Amniotic epithelial cell (primary cell): Measurements from ENCODE around the genes PRDM5, IL2 and NUDT6.

DNA sequence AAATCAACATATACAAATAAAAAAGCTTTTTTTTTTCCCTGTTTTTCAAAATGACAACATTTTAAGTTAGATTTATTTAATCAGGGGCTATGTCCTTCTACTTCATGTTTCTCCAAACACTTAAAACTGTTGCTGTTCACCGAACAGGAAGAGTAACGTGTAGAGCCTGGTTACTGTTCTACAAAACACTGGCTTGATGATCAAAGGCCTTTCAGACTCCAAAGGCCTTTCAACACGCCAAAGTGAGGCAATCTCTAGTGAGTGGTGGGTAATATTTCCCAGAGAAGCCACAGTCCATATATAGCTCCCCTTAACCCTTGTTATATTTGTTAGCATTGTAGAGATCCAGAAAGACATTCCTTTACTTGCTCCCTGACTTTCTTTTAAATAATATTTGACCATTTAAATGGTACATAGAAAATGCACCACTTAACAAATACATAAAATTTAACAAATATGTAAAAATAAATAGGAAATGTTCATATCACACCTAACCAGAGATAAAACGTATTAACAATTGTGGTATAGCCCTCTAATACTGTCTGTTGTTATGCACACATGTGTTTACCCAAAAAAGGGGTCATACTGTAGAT lies 49.4 kb upstream of the FABP2 start:
- RRBS, result no CpG with 5 or more reads among the region's 4 CpGs

GRCh38 chr4:119984866-119985182 lies 81.8 kb downstream of the MAD2L1 start:
- RRBS, result no CpG with 5 or more reads among the region's 2 CpGs

DNA sequence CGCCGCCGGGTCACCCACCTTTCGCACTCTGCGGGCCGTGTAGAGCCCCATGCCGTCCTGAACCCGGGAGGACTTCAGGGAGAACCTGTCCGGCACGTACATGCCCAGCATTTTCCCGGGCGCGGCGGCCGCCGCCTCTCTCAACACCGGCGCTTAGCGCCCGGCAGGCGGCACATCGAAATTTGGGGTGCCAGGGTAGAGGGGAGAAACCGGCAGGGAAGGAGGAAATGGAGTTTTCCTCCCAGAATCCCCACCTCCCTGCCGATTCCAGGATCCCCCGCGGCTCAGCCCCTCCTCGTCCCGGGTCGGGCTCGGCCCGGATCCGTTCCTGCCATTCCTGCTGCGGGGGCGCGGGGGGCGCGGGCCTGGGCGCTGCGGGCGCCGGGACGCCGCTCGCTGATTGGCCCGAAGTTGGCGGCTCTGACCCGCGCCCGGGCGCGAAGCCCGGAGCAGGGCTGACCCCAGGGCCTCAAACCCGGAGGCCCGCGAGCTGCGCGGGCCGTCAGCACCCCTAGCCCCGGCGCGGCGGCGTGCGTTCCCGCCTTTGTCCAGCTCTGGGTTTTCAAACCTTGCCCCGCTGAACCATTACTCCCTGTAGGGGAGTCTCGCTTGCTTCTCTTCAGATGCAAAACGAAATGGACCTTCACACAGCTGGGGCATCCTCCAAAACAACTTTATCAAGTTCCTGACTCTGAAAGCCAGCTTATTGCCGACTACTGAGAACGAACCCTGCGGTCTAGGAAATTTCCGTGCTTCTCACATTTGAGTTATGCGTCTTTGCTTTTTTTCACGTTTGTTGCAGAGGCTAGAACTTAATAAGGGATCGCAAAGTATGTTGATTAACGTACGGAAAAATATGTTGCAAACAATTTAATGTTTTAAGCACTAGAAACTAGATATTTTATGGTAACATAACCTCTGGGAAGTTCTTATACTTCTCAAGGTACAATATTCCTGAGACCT lies at the start of gene PRDM5:
Gene PRDM5, minus strand, starts transcription at position 229 of the 963 bp plus-strand sequence.
- RRBS, result 2% methylated on average over 39 of the region's 77 CpGs

DNA sequence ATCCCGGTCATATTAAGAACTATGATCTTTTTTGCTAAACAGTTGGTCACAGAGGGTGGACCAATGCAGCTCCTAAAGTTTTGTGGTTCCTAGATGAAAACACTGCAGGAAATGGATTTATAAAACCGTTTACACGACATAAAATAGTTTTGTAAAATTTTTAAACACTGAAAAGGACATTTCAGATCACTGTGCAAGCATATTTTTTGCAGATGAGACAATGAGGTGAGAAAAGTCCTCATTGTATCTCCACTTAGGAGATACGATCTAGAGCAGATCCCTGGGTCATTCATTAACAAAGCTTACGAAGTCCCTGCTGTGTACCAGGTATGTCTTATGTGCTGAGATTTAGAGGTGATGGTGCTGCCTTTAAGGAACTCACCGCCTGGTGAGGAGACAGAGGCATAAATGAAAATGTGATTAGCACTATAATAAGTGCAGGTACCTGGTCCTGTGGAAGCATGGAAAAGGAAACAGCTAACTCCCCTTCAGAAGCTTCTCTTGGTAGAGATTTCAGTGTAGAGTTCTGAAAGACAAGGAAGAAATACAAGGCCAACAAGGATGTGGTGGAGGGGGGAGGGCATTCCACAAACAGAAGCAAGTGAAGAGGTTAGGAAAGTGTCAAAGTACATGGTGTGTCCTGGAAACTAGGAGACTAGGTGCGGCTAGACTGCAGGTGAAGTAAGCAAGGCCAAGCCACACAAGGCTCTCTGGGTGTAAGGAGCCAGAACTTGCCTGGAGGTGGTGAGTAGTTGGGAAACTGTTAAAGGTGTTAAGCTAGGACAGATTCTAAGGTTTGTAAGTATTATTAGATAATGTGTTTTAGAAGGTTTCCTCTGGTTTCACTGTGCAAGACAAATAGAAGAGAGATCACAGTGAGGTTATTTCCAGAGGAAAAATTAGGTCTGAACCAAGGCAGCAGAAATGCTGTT lies 1.5 kb upstream of the NDNF start:
- RRBS, result no CpG with 5 or more reads among the region's 7 CpGs

GRCh38 chr4:121077392-121078093 lies 5.2 kb upstream of the NDNF start:
- RRBS, result no CpG with 5 or more reads among the region's 9 CpGs

DNA sequence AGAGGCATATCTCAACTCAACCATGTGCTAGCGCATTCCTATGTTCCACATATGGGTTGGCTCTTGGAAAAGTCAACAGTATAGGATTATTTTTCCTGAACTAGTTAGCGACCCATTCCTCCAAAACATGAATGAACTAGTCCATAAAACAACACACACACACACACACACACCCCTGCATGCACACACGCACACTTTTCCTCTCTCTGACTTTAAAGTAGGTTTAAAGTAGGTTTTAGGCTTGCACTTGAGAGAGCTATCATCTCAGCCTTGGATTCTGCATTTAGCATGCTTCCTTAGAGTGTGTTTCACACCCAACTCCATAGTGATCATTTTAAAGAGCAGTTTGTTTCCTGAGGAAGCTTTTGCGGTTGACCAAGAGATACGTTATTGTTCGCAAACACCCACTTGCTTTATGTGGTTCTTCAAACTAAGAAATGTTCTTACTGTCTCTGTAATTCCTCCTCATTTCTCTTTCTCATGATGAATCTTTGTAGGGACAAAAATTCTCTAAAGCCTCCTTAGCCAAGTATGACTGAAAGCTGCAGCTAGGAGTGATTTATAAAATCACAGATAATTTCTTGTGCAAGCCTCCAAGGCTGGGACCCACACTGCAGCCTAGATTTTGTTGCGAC lies 10.2 kb downstream of the TNIP3 start:
- RRBS, result no CpG with 5 or more reads among the region's 7 CpGs

GRCh38 chr4:121182324-121182790 lies 18.2 kb upstream of the TNIP3 start:
- RRBS, result no CpG with 5 or more reads among the region's 4 CpGs

DNA sequence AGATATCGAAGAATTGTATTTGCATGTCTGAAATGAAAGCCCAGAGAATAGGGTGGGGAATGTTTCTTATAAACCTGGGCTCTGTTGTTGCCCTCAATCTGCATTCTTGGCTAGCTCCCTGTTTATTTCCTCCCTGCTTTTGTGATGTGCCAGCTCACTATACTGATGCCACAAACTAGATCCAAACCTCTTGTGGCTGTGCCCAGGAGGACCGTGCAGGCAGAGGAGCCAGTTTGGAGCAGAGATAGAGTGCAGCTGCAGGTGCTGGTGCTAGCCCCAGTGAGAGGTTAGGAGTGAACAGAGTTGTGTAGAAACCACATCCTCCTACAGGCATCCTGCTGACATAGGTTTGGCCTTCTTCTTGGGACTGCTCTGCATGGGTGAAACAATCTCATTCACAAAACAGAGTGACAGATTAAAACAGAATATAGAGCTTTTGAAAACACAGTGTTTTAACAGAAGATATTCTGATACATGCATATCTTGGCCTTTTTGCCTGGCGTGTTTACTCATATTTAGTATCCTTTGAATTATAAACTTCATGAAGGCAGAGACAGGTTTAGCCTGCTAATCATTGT lies 25.7 kb upstream of the TNIP3 start:
- RRBS, result no CpG with 5 or more reads among the region's 3 CpGs

GRCh38 chr4:121253758-121254375 lies 89.7 kb upstream of the TNIP3 start:
- RRBS, result no CpG with 5 or more reads among the region's 2 CpGs

- RRBS, result no CpG with 5 or more reads among the region's 3 CpGs
Measured at GRCh38 chr4:121392433-121392822, 11.6 kb upstream of the QRFPR start.

DNA sequence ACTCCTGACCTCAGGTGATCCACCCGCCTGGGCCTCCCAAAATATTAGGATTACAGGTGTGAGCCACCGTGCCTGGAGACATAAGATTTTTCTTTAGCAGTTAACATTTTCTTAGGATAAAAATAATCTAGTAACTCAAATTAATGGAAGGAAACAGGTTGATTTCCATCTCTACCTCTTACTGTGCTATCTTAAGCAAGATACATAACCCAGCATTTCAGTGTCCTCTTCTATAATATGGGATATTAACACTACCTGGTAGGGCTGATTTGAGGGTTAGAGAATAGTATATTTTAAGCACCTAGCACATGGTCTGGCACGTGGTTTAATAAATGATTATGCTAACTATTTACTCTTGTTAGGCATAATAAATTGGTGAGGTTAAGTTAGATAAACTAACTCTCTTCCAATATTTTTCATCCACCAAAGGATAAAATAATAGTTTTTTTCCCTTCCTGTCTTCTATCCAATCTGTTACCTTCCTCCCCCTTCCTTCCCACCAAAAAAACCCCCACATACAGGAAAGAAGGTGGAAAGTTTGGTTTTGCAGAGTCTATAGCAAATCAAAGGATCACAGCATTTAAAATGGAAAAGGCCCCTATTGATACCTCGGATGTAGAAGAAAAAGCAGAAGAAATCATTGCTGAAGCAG lies 10.8 kb downstream of the CCNA2 start:
- RRBS, result no CpG with 5 or more reads among the region's 4 CpGs

DNA sequence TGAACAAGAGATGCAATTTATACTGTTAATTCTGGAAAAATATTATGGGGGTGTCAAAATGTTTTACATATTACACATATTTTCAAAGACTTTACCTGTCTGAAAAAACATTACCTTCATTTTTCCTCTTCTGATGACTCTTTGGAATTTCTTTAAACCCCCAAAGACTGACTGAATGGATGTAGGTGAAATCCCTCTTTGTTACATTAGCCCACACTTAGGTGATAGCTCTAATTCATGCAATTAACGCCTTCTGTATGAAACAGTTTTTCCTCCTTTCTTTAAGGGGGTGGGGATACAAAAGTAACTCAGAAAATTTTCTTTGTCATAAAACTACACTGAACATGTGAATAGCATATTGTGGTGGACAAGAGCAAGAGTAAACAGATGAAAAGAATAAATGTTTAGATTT lies at the start of gene IL2:
Gene IL2, minus strand, starts transcription at position 228 of the 412 bp plus-strand sequence.
- RRBS, result no CpG with 5 or more reads among the region's 1 CpG

DNA sequence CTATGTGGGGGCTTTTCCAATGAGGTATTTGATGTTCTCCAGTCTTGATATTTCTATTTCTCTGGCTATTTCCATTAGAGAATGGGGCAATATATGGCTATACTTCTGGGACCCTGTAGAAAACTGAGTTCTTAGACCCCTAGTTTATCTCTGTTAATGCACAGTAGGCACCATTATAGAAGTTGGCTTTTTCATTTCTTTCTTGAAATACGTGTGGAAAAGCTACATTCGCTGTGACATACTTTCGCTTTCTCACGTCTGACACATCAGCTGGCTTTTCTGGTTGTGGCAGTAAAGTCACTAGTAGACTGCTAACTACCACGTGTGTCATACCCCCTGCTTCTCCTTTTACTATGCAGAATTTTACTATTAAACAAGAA lies 1.9 kb upstream of the IL2 start:
- RRBS, result no CpG with 5 or more reads among the region's 5 CpGs

DNA sequence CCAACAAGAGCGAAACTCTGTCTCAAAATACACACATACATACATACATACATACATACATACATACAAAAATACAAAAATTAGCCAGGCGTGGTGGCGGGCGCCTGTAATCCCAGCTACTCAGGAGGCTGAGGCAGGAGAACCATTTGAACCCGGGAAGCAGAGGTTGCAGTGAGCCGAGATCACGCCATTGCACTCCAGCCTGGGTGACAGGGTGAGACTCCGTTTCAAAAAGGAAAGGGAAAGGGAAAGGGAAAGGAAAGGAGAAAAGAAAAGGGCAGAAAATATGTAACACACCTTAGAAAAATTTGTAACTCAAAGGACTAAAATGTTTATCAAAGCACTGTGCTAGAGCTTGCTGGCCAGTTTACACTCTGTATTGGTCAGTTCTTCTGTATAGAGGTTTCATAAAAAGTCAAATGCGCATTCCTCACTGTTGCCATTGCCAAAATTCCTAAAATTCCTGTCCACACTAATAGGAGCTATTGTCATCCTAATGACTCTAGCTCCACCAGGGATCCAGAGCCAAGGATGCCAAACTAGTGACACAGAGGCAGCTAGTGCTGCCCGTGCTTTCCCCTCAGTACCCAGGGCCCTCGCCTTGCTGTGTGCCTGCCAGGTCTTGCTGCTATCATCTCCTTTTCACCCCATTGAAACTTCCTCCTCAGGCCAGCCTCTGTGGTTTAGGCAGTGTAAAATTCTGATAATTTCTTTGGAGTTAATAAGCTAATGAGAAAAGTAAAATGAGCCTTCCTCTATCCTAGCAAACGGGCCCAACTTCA lies 43.4 kb upstream of the FGF2 start:
- RRBS, result no CpG with 5 or more reads among the region's 12 CpGs

DNA sequence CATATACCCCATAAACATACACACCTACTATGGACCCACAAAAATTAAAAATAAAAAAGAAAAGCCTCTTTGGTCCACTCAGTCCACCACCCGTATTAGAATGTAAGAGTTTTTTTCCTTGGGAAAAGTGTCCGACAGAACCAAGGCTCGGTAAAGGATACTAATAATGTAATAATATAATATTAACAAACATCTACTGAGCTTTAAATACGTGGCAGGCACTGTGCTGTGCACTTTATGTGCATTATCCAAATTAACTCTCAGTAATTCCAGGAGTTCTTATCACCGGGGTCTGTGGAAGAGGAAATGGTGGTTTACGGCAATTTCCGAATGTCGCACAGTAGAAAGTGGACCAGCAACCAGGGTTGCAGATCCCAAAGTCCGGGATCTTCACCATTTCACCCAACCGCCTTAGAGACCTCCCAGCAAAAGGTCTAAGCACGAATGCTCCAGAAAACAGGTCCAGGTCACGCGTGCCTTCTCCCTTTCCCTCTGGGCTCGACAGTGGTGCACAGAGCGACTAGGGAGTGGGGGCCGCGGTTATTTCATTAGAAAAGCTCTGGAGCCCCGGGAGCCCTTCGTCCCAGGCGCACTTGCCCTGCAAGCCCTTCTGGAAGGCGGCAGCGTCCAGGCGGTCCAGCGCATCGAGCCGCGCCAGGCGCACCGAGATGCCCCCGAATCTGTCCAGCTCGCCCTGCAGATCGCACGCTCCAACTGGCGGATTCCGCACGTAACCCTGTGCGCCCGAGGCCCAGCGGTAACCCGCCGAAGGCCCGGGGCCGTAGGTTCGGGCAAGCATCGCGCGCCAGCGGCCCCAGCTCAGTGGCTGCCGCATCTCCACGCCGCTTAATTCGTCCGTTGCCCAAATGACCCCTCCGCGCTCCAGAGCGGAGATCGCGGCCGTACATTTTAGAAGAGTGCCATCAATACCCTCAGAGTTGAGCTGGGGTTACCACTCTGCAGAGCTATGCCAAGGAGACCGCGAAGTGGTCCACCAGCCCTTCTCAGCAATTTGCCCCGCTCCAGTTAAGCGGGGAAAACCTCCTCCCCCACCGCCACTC lies at the start of gene NUDT6:
Gene NUDT6, minus strand, starts transcription at position 860 of the 1,061 bp plus-strand sequence.
- RRBS, result 3% methylated on average over 3 of the region's 64 CpGs

DNA sequence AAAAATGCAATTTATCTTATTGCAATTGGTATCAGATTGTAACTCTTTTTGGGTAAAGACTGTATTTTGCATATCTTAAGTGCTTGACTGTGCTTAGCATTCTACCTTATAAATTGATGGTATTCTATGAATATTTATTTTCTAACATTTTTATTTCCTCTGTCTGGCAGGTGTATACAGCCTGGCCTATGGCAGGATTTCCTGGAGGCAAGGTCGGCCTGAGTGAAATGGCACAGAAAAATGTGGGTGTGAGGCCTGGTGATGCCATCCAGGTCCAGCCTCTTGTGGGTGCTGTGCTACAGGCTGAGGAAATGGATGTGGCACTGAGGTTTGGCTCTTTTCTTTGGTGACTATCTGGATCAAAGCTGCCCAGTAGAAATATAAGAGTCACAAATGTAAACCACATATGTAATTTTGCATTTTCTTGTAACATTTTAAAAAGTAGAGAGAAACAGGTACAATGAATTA lies 6.0 kb downstream of the SPATA5 start:
- RRBS, result no CpG with 5 or more reads among the region's 1 CpG

DNA sequence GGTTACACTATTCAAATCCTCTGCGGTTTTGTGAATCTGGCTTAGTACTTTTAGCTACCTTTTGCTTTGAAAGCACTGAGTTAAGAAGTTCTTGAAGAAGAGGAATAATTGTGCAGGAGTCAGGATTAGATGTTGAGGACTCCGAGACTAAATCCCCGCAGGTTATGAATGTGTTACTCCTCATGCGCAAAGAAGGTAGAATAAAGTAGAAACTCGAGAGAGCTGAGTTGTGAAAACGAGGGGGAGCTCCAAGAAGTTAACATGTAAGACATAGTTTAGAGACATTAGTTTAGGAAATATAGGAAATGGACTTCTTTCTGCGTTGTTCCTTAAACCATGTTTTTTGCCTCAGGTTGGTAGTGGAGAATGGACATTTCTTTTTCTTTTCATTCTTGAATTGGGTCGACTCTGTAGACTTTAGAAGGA lies 3.4 kb downstream of the SPRY1 start:
- RRBS, result no CpG with 5 or more reads among the region's 8 CpGs

- RRBS, result no CpG with 5 or more reads among the region's 3 CpGs
Measured at GRCh38 chr4:123422224-123422640, 25.6 kb downstream of the SPRY1 start.

DNA sequence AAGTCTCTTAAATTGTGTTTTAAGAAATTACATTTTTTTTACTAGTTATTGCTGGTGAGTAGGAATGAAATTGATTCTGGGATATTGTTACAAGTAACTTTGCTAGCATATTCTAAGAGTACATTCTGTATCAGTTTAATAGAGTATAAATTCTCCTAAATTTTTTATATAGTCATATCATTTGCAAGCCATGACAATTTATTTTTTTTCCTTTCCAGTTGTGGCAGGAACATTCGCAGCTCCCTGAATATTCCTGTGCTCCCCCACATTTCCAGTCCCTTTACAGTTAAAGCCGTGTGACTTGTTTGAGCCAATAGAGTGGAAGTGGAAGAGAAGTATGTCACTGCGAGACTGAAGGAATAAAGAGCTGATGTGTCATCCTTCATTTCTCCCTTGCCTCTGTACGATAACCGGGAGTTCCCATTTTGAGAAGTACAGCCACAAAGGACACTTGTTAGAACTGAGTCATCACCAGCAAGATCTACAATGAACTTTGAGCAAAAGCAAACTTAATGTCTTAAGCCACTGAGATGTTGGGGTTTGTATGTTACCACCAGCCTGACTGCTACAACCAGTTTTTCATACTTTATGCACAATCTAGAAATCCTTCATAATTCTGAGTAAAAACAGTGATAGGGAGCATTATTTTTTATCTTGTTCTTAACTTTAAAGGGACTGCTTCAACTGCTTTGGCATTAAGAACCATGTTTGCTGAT lies 92.3 kb downstream of the SPRY1 start:
- RRBS, result no CpG with 5 or more reads among the region's 5 CpGs

DNA sequence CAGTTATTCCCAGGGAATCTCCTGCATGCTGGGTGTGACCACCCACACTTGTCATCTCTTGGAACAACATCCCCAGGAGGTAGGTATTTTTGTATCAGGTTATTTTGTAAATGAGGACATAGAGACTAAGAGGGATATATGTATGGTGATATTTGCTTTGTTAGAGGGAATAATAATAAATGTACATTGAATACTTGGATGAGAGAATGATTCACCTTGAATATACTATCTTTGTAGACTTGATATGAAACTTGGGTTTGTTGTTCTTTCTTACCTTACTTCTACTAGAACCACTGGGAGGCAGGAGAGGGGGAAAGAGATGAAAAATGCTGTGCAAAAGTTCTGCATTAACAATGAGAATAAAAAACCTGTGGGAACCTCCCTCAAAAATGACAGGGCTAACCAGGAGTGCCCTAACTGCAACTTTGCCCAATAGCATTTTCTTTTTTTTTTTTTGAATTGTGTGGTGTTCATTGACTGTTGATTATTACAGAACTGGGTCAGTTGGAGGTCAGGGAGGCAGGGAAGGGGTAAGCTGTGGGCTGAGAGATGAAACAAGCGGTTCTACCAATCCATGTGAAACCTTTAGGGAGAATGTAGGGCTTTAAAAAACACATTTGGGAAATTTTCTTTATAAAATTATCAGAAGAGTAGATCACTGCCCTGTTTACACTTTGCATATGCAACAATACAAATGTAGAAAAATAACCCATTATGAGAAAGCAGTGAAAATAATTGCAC lies 157.6 kb downstream of the SPRY1 start:
- RRBS, result no CpG with 5 or more reads among the region's 1 CpG